Duodenum (tissue), 1 donor: Measurements from ENCODE around the genes LYG1 and TXNDC9.

- PRO-cap: no peak
Observed at GRCh38 chr2:97788028-97789188, 75.0 kb downstream of the ZAP70 start.

- PRO-cap: no peak
Observed at GRCh38 chr2:97805211-97805986, 92.0 kb downstream of the ZAP70 start.

DNA sequence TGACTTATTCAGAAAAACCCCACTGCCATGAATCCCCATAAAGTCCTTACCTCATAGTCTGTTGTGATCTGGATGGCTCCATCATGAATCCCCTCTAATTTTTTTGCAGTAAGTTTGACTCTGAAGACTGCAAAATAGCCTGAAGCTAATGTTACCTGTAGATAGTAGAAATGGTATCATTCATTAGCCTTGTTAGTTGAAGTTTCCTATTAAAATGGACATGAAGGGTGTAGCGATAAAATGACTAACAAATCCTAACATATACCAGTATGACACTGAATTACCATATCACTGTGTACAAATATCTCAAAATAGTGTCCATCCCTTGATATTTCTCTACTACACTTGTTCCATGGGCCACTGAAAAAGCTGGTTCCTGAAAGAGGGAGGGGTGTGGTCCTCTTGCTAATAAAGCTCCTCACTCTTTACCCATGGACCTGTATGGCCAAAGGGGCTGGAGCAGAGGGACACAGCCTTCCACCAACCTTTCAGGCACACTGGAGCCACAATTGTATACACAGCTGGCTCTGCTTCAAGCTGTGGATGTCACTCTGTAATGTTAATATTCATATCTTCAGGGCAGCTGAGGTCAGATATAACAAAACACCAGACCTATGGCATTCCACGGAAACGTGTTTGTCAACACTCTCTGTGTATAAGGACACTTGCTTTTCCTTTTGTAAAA, 97.8 kb downstream of the ZAP70 start:
- PRO-cap: no peak

- PRO-cap: no peak
Observed at GRCh38 chr2:97851226-97851876, 138.0 kb downstream of the ZAP70 start.

- PRO-cap: no peak
Observed at GRCh38 chr2:97854386-97855316, 141.1 kb downstream of the TMEM131 start.

- PRO-cap: no peak
Observed at GRCh38 chr2:98308064-98308606, 38.1 kb upstream of the CNGA3 start.

DNA sequence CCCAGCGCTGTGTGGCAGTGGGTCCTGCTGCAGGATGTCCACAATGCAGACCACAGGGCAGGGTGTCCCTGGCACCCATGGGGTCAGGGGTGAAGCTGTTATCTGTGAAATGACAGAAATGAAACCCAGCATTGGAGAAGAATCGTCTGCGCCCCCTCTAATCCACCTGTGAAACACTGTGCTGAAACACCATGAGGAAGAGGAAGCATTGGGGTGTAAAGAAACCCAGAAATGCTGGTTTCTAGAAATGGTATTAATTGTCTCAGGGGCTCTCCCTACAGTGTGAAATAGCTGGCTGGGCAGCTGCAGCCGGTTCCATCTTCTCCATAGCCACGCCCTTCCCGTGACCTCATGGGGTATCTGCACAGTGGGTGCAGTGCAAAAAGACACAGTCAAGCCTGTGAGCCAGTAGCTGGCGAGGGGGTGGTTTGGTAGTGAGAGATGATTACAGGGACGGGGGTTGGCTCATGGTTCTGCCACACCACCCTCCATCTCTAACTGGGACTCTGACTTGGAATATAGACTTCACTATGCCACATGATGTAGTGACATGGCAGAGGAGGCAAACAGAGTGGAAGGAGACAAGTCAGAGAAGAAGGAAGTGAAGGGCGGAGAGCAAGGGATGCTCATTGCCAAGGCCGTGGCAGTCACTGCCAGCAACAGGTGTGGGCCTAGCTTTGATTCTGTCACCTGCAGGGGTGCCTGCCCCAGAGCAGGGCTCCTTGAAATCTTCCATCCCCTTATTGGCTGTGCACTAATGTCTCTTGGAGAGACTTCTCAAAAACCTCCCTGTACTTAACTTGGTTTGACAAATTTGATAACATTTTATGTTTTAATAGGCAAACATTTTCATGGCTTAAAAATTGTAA, 16.3 kb downstream of the INPP4A start:
- PRO-cap: no peak

DNA sequence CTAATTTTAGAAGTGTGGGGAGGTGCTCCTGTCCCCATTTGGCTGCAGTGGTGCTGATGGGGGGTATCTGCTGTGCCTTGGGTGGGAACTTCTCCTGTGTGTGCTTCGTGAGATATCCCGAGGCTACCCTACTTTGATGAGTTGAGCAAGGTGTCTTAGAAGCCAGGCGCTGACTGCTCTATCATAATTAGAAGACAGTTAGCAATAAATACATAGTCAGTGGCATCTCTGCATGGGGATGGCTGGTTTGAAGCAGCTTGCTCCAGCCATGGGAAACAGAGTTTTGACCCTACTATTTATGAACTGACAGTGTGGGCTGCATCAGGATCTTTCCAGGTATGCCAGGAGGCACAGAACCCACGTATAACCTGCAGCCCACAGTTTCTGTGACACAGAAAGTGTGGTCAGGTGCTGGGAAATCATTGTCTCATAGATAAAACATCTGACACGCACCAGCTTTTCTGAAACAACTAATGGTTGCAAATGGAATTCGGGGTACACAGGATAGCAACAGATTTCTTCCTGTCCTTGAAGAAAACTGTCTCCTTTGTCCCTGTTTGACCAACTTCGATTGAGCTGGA, 34.7 kb downstream of the INPP4A start:
- PRO-cap: no peak

DNA sequence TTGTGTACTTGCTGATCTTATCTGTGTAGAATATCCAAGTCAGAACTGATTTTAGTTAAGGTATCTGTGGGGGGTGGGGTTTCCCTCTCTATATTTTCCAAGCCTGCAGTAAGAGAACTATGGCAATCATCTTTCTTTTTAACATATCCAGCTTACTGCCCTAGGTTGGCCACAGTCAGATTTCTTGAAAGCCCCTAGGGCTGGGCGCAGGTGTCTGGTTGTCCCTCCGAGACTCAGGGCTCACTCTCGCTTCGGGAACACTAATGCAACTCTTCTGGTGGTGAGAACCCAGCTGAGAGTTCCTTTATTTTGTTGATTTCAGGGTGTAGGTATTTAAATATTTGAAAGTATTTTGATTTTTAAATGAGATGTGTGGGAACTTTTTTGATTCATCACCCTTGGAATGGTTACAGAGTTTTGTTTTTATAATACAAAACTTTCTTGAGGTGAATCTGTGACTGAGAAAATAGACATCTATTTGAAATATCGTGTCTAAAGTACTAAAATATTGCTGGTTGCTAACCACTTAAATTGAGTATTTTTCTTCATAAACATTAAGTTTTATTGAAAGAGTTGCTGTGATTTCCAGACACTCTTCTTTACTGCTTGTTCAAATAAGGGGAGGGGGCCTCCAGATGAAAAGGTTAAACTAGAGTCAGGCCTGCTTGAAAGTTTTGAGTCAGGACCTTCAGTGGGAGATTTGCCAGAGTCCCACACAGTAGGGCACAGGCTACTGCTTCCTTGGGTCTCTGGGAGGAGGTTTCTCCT, 40.9 kb downstream of the INPP4A start:
- PRO-cap: no peak

GRCh38 chr2:98659540-98659851, 51.1 kb downstream of the UNC50 start:
- PRO-cap: no peak

DNA sequence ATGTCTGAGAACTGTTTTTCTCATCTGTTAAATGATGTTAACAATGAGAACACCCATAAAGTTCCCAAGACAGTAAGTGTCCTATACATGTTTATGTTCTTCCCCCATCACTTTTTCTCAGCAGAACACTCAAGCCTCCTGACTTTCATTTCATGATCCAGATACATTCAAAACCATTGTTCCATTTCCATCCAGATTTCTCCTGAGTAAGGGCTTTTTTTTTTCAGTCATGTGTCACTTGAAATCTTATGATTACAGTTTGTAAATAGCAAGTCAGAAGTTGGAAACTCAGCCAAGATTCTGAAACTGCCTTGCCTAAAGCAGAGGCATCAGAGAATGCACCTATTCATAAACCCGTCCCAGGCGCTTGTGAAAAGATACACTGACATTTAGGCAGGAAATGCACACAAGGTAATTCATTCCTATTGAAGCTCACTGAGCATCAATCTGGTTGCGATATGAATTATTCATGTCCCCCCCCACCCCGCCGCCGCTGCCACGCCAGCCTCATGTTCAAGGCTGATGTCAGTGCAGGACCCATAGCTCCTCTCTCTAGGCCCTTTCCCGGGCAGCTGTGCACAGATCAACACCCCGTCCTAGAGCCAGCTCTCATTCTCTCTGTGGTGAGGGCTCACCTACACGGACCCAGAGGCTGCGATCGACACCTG, 30.4 kb upstream of the MGAT4A start:
- PRO-cap: bidirectional peak, plus-strand start at position 291 of the sequence, minus-strand start at position 119 of the sequence

- PRO-cap: unidirectional peak, minus-strand start at chr2:98772102; unidirectional peak, minus-strand start at chr2:98772144; bidirectional peak, plus-strand start at chr2:98772179, minus-strand start at chr2:98772144
Observed at GRCh38 chr2:98771543-98772595, 40.9 kb upstream of the MGAT4A start.

GRCh38 chr2:98805404-98805974, 74.6 kb upstream of the MGAT4A start:
- PRO-cap: no peak

DNA sequence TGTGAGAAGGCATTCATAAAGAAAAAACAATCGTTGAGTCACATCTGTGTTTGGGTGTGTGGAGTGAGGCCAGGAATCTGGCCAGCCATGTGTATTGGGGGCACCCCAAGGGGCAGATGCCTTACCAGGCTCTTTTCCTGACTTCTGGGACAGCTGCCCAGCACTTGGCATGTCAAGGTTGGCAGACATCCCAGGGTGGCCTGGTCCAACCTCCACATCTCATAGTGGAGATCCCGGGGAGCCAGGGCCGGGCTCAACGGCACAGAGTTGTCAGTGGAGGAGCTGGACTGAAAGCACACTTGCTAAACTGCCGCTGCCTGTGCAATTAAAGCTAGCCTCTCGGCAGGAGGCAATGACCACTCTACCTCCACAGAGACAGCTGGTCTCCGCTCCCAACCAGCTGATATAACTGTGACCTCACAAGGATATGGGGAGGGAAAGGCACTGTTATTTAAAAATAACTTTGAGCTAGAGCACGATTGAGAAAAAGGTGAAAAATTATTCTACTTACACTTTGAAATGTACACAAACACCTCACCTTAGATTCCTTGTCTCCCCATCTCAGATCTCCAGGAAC, 75.4 kb upstream of the MGAT4A start:
- PRO-cap: no peak

DNA sequence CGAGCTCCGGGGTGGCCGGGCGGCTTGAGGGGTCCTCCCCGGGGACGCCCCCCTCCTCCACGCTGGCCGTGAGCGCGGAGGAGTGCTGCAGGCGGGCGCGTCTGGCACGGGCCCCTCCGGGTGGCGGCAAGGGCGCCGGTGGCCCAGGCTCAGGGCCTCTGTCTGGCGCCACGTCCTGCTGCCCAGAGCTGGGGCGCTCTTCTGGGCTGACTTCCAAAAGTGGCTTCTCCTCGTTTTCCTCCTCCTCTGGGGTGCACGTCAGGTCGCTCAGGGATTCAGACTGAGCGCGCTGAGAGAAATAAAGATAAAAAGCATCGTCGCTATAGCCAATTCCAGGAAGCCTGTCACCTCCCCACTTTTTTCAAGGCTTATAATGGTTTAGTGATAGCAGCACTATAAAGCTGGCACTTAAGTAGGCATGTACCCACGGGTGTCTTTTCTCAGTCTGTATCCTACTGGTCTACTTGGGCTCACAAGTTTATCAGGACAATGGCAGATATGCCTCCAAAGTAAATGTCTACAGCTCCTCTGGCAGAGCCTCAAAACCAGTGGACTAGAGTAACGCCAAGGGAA, 92.4 kb upstream of the MGAT4A start:
- PRO-cap: no peak

DNA sequence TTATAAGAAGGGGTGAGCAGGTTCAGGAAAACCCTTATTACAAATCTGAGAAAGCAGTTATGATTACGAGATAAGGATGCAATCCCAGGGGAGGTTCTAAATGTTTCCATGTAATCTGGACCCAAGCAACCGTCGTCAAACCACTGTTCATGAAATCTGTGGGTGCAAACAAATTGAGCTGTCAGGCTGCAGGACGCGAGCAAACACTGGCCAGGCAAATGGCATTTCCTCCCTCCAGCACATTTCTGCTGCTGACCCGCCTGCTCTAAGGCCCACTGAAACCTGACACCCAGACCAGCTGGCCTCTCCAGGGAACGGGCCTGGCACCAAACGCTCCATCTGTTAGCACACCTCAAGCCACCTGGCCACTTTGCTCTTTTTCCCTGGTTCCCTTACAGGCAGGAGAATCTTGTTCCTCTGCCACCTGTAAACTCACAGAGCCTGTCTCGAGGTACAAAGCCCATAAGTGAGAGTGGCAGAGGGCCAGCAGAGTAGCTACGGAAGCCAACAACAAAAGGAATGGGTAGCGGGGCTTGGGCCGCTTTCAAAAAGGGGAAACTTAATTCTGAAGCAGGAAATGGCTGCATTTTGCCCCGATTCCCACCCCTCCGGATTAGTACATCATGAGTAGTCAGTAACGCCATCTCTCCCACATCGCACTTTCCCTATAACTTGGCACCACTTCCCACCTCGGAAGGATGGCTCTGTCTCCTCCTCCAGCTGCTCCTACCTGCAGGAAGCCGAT, 26.5 kb downstream of the CRACDL start:
- PRO-cap: no peak

DNA sequence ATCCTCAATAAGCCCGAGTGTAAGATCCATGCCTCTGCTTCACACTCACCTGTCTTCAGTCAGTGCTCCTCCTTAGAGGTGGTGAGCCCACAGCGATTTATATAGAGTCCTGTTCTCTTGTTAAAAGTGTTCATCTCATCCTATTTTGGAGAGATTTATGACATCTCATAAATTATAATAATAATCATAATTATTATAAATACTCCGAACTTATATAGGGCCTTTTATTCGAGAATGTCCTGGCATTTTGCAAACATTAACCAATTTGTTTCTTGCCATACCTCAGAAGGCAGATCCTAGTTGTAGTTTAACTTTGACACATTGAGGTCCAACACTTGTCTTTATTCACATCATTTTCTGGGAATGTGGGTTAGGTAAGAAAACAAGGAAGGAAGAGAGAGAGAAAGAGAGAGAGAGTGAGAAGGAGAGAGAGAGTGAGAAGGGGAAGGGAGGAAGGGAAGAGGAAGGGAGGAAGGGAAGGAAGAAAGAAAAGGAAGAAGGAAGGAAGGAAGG, at the start of gene LYG1:
Gene LYG1, minus strand, starts transcription at position 197 of the 513 bp plus-strand sequence.
- PRO-cap: no peak

- PRO-cap: bidirectional peak, plus-strand start at chr2:99336126, minus-strand start at chr2:99336094; bidirectional peak, plus-strand start at chr2:99336607, minus-strand start at chr2:99336312
Observed at GRCh38 chr2:99335634-99336744, at the start of gene TXNDC9. TSS of gene TXNDC9 (minus strand) at chr2:99336333.

GRCh38 chr2:99771541-99771990, 281.7 kb upstream of the REV1 start:
- PRO-cap: no peak

- PRO-cap: no peak
Observed at GRCh38 chr2:99973154-99973633, 169.2 kb downstream of the AFF3 start.